Vermiform appendix (tissue), 1 donor: ENCODE measurements around the gene LRP3.

GRCh38 chr19:32870043-32870374, 442 bp upstream of the SLC7A9 start:
- PRO-cap: no peak

DNA sequence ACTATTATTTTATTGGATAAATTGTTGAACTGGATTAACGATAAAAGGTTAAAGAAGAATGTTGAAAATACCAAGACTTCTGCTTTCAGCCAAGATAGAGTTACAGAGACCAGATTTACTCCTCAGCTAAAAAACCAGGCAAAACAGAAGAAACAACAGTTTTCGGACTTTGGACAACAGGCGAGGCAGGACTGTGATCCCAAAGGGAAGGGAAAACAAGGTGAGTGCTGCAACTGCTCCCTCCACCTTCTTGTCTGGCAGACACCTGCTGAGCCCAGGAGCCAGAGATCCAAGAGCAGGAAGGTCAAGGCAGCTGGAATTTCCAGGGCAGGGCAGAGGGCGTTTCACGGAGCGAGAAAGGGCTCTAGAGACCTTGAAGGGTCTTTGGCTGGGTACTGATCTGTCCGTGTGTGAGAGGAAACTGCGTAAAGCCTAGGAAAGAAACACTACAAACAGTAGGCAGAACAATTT, 32.9 kb upstream of the SLC7A9 start:
- PRO-cap: no peak

DNA sequence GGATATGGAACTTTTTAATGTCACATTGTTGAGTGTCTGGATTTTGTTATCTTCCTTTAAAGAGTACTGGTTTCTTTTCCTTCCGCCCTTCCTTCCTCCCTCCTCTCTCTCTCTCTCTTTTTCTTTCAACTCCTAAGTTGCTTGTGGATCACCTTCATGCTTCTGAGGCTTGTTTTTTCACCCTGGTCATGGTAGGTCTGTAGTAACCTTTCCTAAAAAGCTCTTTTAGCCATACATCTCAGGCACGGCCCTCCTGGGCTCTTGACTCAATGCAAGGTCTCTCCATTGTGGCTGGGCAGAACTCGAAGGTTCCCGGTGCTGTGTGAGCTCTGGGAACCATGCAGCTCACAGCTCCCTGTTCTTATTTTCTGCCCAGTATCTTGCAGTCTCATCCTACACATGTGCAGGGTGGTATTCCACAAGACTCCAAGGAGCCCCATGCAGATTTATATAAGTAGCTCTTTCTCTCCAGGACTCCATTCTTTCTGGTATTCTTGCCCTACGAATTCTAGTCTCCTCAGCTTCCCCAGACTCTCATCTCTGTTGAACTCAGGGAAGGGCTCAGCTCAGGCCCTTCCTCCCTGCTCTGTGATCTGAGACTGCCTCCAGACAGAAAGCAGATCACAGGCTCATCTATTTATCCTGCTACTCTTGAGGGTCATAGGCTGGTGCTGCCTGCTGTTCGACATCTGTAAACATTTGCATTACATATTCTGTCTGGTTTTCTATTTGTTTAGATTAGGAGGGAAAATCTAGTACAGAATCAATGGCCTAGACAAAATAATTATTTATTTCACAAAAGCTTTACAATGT, 43.3 kb downstream of the CEP89 start:
- PRO-cap: no peak

DNA sequence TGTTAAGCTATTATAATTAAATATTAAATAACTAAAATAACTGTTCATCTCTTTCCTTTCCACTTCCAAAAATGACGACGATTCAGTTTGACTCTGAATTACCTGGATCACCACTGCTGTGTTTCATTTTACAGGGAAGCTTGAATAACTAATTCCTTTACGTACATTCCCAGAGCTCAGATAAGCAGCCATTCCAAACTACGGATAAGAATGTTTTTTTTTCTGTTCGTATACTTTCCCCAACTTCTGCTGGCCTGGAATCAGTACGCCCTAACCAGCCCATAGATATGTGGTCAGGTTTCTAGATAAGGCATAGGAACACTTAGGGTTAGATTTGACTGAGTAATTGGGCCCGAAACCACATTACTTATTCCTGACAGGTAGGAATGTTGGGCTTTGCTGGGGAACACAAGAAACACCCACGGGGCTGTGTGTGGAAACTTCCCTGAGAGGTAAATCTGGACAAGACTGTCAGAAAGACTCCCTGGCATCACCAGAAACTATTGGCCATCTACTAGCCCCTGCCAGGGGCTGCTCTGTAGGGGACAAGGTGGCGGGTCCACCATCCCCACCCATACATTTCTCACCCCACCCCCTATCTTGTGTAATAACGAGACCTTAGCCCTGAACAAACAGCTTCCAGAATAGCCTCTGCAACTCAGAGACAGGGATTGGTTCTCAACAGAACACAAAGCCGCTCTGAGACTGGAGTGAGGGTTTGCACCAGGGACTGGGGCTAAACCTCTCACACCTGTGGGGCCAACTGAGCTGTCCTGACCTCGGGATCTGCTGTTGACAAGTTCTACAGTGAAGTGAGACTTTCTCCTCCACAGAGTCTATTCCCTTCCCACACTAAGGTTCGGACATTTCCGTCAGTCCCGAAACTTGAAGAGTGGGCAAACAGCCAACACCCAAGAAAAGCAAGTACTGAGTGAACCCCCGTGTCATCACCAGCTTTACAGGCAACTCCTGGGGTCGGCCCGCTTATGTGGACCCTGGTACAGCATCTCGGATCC, 15.6 kb downstream of the RHPN2 start:
- PRO-cap: no peak

GRCh38 chr19:33176752-33177971, 17.0 kb upstream of the LRP3 start:
- PRO-cap: bidirectional peak, plus-strand start at chr19:33177053, minus-strand start at chr19:33176926; bidirectional peak, plus-strand start at chr19:33177383, minus-strand start at chr19:33177203; bidirectional peak, plus-strand start at chr19:33177569, minus-strand start at chr19:33177499

- PRO-cap: no peak
These were observed at the start of gene LRP3 for GRCh38 chr19:33193735-33194918. TSS of gene LRP3 (plus strand) at chr19:33194330.

- PRO-cap: no peak
These were observed 3.9 kb downstream of the SLC7A10 start for GRCh38 chr19:33221879-33222078.

- PRO-cap: no peak
These were observed 34.6 kb downstream of the CEBPA start for GRCh38 chr19:33267511-33268359.

DNA sequence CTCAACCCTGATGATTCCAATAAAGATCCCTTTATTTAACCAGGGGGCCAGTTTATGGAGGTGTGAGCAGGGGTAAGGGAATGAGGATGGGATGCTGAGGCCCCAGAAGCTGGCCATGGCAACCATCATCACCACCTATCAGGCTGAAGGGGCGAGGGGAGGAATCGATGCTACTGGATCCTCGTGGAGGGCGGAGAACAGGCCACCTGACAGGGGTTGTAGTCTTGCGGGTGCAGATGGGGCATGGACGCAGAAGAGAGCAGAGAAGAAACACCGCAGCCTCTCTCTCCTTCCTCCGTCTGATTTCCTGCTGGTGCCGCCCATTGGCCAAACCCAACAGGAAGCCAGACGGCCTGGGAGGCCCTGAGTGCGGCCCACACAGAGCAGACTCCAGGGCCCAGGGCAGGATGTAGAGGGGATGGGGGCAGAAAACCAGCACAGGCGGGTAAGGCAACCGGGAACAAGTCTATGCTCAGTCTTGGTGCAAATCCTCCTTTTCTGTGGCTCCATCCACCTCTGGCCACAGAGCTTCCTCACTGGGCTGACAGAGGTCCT, 15.5 kb downstream of the CEBPA start:
- PRO-cap: no peak

DNA sequence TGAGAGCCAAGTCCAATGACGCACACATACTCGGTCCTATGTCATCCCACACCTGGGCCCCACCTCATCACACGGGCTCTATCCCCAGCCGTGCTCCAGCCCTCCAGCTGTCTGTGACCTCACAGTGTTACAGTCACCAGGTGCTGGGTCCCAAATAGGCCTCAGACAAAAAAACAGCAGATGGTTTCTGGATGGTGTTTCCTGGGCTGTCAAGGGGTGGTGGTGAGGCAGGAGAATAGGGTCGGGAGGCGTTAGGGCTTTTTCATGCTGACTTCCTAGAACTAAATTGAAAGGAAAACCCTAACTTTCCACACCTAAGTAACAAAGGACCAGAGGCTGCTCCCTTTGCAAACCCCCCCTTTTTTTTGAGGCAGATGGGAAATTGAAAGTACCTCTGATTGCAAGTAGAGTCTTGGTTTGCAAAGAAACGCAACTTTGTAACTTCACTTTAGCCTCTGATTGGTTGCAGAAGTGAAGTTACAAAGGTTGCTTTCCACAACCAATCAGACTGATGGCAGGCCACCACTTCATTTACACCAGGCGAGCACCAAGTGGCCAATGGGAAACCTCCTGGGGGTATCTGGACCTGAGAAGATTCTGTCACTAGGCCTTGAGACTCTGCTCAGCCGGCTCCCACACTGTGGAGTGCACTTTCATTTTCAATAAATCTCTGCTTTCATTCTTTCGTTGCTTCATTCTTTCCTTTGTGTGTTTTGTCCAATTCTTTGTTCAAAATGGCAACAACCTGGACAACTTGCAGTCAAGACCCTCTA, 19.2 kb downstream of the PEPD start:
- PRO-cap: no peak

GRCh38 chr19:33552805-33553296, 31.3 kb upstream of the PEPD start:
- PRO-cap: no peak

DNA sequence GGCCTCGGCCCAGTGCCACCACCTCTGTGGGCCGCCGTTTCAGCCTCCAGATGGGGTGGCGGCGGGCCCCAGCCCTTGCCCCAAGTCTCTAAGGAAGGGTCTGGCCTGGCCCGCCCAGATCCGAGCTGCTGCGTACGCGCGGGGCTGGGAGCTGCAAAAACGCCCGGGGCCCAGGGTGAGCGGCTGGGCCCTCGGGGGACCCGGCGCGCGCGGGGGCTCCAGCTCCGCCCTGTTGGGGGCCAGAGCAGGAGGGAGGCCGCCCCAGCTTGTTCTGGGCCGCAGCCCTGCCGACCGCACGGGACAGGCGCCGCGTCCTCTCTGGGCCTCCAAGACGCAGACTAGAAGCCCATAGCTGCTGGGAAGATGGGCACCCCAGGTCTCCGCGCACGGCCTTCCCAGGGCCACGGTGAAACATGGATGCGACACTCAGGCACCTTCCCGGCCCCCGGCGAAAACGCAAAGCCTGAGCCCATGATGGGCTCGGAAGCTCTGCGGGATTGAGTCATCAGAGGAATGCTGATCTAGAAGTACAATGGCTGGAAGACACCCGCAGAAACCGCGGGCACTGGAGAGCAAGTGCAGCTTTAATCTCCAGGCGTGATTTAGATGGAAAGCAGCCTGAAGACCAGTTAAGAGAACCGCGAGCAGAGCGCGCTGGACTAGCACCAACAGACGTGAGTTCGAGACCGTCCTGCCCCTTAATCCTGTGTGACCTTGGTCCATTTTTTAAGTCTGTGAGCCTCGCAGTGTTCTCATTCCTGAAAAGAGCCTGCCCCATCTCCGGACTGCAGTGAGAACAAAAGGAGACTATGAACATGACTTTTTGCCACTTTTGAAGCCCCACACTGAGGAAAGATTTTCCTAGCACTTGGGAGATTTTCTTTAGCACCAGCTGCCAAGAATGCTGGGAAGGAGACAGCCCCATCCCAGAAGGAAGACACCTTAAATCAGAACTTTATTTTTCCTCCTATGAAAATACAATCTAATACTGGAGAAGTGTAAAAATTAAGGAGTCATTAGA, 110.4 kb downstream of the KCTD15 start:
- PRO-cap: no peak

GRCh38 chr19:34219283-34219969, 34.9 kb upstream of the GARRE1 start:
- PRO-cap: no peak

- PRO-cap: no peak
These were observed 55.3 kb upstream of the GPI start for GRCh38 chr19:34309611-34310204.

DNA sequence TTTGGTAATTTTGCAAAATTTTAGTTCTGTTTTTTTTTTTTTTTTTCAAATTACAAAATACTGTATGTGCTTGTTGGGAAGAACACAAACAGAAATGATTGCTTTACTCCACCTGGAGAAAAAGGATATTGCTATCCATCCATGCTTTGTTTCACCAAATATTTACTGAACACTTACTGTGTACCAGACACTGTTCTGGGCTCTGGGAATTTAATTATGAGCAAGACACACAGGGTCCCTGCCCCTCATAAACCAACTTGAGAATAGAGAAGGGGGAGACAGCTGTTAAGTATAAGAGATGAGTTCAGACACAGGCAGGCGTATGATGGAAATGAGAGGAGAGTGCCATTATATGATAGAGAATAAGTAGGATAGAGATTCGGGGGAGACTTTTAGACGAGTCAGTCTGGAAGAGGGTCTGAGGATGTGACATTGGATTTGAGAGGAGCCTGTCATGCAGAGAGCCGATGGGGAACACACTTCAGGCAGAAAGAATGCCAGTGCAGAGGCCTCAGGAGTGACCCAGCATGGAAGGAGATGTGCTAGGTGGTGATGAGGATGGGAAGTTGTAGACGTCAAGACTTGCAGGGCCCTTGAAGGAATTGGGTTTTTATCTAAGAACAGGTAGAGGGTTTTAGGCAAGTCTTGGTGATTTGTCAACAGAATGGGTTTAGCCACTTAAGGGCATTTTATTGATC, 27.8 kb upstream of the GPI start:
- PRO-cap: no peak

GRCh38 chr19:34366731-34366990, 1.7 kb downstream of the GPI start:
- PRO-cap: no peak

DNA sequence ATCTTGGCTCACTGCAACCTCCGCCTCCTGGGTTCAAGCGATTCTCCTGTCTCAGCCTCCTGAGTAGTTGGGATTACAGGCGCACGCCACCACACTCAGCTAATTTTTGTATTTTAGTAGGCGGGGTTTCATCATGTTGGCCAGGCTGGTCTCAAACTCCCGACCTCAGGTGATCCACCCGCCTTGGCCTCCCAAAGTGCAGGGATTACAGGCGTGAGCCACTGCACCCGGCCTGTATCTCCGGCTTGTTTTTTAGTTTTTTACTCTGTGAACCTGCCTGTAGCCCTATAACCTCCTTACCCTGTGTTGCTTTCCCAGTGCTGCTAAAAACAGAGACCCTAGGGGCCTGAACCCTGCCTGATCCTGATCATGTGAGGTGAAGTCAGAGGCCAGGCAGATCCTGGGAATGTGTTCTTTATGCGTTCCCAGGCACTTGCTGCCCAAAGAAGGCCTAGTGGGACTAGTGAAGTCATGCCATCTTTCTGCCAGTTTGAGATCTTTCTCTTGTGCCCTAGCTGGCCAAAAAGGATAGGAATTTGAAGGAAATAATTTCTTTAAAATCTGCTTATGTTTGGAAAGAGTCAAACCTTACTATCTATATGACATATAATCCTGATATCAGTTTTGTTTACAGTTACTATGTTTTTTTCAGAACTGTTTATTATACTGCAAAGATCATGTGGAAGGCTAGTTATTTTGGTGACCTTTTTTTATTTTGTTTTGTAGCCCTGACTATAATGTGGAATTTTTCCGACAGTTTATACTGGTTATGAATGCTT, 4.6 kb downstream of the UBA2 start:
- PRO-cap: no peak

GRCh38 chr19:34462016-34462804, 19.3 kb upstream of the WTIP start:
- PRO-cap: no peak

GRCh38 chr19:34474860-34475768, 6.4 kb upstream of the WTIP start:
- PRO-cap: no peak

DNA sequence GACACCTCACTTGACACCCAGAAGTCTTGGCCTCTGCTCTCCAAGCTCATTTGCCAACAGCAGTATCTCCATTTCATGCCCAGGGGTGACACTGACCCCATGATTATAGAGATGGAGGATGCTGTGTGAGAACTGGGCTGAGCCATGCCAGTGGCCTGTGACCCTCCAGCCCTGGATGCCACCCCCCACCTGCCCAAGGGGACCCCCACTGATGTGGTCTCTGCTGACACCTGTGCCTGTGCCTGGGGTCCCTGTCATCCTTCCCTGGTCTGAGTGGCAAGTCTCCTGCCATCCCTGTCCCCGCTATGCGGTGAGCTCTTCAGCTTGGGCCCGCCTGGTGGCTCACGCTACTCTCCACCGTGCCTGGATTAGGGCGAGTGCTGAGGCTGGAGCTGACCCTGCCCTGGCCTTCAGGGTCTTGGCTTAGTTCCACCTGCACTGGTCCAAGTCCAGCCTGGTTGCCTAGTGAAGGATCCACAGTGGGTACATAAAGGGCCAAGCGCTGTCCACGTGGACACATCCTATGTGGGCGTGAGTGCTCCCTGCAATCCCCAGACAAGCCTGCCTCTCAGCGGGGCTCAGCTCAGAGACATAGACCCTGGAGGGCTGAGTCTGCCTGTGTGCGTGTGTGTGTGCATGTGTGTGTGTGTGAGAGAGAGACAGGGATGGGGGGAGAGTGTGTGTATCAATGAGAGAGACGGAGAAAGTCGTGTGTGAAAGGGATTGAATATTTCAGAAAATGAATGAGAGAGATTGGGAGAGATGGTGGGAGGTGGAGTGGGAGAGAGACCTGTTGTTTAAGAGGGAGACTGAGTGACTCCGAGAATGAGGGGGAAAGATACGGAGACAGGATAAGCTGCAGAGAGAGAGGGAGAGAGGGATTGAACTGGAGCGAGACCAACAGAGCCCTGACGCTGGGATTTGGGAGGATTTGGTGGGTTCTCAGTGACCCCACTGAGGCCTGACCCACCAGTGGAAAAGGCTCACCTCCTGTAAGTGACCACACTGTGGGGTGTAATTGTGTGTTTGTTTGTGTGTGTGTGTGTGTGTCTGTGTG, 22.1 kb downstream of the WTIP start:
- PRO-cap: no peak